HT1080 (cell line): ENCODE measurements around a stretch of chr12.

DNA sequence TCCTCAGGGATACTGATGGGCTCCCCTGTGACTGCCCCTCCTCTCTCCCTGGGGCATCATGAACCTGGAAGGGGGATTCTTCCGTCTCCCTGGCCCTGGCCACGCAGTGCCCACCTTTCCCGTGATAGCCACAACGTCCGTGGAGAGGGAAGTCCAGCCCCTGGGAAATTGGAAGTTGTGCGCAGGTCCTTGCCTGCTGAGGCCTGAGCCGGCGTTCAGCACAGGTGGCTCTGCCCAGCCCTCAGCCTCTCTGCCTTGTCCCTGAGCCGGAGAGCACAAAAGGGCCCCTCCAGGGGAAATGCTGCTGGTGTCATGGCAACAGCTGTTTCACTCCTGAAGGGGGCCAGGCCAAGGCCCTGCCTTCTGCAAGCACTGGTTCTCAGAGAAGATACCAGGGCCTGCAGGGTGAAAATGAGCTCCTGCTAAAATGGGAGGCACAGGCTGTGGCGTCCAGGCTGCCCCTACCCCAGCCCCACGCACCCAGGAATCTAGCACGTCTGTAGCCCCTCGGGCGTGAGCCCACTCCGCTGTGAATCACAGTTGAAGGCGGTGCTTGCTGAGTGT is 149.3 kb downstream of the ADGRD1 start:
RAMPAGE:
- cytosol, long total RNA = no peak
- long total RNA = no peak
- nucleus, long total RNA = no peak

DNA sequence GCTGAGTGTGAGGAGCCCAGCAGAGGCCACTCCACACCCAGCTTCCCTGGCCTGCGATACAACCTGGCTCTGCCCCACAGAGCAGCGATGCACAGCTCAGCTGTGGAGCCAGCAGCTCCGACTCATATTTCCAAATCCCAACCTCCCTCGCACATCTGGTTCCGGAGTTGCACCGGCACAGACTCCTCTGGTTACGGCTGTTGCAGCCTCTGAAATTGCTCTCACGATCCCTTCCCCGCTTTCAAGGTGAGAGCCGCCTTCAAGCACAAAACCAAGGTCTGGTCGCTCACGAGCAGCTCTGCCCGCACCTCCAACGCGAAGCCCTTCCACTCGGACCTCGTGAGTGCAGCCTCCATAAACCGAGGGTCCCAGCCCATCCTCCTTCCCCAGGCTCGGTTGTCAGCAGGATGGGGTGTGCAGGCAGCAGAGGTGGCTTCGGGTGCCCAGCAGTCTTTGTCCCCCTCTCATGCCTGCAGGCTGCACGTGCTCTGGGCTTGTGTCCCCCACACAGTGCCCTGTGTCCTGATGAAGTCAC is 184.3 kb downstream of the ADGRD1 start:
RAMPAGE:
- cytosol, long total RNA = no peak
- long total RNA = no peak
- nucleus, long total RNA = no peak

DNA sequence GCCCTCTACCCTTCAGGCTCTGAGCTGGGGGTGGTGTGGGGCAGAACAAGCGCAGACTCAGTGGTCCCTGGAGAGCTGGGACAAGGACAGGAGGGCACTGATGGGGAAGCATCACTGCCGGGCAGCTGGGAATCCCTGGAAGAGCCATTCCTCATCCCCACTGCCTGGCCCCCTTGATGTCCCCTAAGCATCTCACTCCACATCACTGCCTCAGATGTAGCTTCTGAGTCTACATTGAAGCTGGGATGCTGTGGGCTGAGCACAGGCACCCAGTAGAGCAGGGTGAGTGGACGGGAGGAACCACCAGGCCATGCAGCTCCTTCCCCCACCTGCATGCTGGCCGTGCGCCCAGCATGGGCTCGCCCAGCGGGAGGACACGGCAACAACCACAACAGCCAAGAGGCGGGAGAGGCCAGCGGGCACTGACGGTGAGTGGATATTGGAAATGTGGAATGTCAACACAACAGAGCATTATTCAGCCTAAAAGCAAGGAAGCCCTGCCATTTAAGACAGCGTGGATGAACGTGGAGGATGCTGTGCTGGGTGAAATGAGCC is 310.9 kb downstream of the ADGRD1 start:
RAMPAGE:
- cytosol, long total RNA = no peak
- long total RNA = no peak
- nucleus, long total RNA = no peak

DNA sequence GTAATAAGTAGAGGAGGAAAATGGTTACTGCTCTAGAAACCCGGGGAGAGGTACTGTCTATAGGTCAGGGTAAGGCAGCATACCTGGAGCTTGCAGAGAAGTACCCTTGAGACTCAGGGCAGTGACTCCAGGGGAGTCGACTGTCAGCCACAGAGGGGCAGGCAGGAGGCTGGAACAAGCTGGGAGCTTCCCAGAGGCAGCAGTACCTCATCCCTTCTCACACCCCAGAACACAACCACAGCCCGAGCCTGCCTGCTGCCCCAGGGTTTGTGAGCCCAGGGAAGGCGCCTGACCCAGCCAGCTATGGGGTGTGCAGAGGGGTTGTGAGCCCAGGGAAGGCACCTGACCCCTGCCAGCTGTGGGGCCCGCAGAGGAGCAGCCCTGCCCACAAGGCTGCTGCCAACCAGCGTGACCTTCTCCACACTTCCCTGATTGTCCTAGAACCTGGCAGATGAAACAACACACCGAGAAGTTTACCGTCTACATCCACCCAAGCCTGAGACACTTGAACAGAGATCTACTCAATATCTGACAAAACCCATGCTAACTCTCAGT is 47.1 kb downstream of the SFSWAP start:
RAMPAGE:
- cytosol, long total RNA = no peak
- long total RNA = no peak
- nucleus, long total RNA = no peak

RAMPAGE:
- cytosol, long total RNA = no peak
- long total RNA = no peak
- nucleus, long total RNA = no peak
These were observed 38.6 kb upstream of the MMP17 start for GRCh38 chr12:131789505-131790162.

RAMPAGE:
- cytosol, long total RNA = no peak
- long total RNA = no peak
- nucleus, long total RNA = no peak
These were observed 23.7 kb downstream of the MMP17 start for GRCh38 chr12:131851814-131852416.

DNA sequence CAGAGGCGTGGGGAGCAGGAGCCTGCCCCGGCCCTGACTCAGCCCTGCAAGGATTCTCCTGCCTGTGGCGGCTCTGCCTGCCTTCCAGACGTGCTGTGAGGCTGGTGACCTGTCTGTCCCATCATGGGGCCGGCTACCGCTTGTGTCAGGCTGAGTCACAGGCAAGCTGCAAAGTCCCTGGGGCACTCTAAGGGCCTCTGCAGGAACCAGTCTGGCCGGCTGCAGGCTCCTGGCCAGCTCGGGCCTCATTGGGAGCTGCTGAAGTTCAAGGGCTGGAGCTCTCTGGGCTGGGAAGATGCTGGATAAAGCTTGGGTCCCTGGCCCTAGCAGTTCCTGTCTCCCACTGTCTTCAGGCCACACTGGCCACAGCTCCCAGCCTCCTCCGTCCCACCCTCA is 22.2 kb upstream of the ULK1 start:
RAMPAGE:
- cytosol, long total RNA = no peak
- long total RNA = no peak
- nucleus, long total RNA = no peak

RAMPAGE:
- cytosol, long total RNA = no peak
- long total RNA = no peak
- nucleus, long total RNA = no peak
These were observed 946 bp downstream of the ULK1 start for GRCh38 chr12:131895166-131895970.

GRCh38 chr12:131902345-131902766 is 7.9 kb downstream of the ULK1 start:
RAMPAGE:
- cytosol, long total RNA = no peak
- long total RNA = no peak
- nucleus, long total RNA = no peak

RAMPAGE:
- cytosol, long total RNA = no peak
- long total RNA = no peak
- nucleus, long total RNA = no peak
These were observed 44.0 kb downstream of the EP400 start for GRCh38 chr12:131993514-131994443.

DNA sequence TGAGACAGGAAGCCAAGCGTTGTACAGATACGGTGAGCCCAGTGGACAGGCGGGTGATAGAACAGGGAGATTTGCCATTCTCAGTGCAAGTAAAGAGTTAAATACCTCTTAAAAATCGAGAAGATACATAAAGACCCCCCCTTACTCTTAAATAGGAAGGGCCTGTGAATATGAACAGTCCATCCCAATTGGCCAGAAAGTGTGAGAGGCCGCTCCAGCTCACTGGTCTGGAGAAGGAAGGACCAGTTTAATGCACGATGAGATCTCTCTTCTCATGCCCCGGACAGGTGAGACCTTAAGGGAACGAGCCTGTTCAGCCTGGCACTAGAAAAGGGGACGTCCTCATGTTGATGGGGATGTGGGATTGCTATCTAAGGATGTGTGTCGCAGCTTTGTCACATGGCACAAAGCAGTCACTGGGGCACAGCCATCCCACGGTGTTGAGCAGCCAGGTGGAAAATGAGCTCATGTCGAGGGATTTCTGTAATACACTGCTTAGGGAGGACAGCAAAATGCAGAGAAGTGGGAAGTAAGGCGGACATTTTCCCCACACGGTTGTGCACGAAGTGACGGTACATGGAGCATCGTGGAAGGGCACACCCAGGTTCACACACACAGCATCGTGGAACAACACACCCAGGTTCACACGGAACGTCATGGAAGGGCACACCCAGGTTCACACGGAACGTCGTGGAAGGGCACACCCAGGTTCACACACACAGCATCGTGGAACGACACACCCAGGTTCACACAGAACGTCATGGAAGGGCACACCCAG is 85.4 kb downstream of the EP400 start:
RAMPAGE:
- cytosol, long total RNA = no peak
- long total RNA = no peak
- nucleus, long total RNA = no peak

RAMPAGE:
- cytosol, long total RNA = no peak
- long total RNA = no peak
- nucleus, long total RNA = no peak
These were observed 2.1 kb downstream of the GALNT9 start for GRCh38 chr12:132327114-132327876.

GRCh38 chr12:132327877-132328276 is 1.5 kb downstream of the GALNT9 start:
RAMPAGE:
- cytosol, long total RNA = no peak
- long total RNA = no peak
- nucleus, long total RNA = no peak

GRCh38 chr12:132423005-132423542 is 66.9 kb upstream of the FBRSL1 start:
RAMPAGE:
- cytosol, long total RNA = no peak
- long total RNA = no peak
- nucleus, long total RNA = no peak

DNA sequence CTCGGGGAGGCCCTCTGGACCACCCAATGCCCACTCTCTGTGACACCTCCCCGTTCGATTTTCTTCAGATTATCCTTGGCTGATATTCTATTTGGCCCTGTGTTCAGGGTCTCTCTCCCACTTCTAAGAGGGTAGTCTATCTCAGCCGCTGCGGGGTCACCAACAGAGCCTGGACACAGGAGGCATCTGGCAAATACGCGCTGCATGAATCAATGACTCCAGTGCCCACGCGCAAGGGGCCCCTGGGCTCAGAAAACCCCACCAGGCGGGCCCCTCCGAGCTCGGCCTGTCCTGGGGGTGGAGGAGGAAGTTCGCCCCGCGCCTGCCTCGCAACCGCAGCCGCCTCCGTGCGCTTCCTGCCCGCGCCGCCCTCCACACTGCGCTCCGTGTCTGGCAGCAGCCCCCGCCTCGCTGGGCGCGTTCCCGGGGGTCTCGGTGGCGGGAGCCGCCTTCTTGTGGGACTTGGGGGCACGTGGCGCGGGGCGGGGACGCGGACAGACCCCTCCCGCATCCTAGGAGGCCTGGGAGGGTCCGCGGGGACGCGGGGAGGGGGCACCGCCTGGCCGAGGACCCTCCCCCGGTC is 868 bp upstream of the FBRSL1 start:
RAMPAGE:
- cytosol, long total RNA = no peak
- long total RNA = no peak
- nucleus, long total RNA = no peak

GRCh38 chr12:132492412-132493033 is 2.6 kb downstream of the FBRSL1 start:
RAMPAGE:
- cytosol, long total RNA = no peak
- long total RNA = no peak
- nucleus, long total RNA = no peak

RAMPAGE:
- cytosol, long total RNA = no peak
- long total RNA = no peak
- nucleus, long total RNA = no peak
These were observed 16.7 kb downstream of the FBRSL1 start for GRCh38 chr12:132506113-132507495.

DNA sequence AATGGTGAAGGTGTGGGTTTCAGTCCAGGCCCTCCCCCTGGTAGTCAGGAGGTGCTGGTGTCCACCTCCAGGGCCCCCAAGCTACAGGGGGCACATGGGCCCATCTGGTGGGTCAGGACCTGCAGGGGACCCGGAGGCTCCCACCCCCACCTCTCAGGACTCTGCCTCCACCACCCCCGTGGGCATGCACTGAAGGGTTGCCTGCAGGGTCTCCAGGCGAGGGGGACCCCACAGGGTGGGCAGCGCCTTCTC is 21.0 kb downstream of the FBRSL1 start:
RAMPAGE:
- cytosol, long total RNA = no peak
- long total RNA = no peak
- nucleus, long total RNA = no peak

DNA sequence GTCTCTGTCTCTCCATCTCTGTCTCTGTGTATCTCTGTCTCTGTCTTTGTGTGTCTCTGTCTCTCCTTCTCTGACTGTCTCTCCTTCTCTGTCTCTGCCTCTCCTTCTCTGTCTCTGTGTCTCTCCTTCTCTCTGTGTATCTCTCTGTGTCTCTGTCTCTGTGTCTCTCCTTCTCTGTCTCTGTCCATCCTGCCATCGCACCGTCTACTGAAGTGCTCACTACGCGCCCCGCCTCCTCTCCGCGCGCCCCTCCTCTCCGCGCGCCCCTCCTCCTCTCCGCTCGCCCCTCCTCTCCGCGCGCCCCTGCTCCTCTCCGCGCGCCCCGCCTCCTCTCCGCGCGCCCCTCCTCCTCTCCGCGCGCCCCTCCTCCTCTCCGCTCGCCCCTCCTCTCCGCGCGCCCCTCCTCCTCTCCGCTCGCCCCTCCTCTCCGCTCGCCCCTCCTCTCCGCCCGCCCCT is 12.6 kb downstream of the LRCOL1 start:
RAMPAGE:
- cytosol, long total RNA = no peak
- long total RNA = no peak
- nucleus, long total RNA = no peak

GRCh38 chr12:132604064-132604914 is 6.1 kb downstream of the LRCOL1 start:
RAMPAGE:
- cytosol, long total RNA = no peak
- long total RNA = no peak
- nucleus, long total RNA = no peak